ENCODE data around the gene PRELID1.

DNA sequence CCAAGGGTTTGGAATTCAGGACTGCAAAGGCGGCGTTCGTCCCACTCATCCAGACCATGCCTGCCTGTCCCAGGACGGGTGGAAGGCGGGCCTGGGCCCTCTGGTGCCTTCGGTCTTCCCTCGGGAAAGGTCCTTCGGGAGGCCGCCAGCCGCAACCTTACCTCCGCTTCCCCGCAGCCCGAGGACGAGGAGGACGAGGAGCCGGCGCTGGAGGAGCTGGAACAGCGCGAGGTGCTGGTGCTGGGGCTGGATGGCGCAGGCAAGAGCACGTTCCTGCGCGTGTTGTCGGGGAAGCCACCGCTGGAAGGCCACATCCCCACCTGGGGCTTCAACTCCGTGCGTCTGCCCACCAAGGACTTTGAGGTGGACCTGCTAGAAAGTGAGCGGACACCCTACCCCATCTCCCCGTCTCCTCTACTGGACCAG is 929 bp downstream of the ARL10 start:
- PRO-cap, 2 experiments, result no peak in any of the 2 experiments

DNA sequence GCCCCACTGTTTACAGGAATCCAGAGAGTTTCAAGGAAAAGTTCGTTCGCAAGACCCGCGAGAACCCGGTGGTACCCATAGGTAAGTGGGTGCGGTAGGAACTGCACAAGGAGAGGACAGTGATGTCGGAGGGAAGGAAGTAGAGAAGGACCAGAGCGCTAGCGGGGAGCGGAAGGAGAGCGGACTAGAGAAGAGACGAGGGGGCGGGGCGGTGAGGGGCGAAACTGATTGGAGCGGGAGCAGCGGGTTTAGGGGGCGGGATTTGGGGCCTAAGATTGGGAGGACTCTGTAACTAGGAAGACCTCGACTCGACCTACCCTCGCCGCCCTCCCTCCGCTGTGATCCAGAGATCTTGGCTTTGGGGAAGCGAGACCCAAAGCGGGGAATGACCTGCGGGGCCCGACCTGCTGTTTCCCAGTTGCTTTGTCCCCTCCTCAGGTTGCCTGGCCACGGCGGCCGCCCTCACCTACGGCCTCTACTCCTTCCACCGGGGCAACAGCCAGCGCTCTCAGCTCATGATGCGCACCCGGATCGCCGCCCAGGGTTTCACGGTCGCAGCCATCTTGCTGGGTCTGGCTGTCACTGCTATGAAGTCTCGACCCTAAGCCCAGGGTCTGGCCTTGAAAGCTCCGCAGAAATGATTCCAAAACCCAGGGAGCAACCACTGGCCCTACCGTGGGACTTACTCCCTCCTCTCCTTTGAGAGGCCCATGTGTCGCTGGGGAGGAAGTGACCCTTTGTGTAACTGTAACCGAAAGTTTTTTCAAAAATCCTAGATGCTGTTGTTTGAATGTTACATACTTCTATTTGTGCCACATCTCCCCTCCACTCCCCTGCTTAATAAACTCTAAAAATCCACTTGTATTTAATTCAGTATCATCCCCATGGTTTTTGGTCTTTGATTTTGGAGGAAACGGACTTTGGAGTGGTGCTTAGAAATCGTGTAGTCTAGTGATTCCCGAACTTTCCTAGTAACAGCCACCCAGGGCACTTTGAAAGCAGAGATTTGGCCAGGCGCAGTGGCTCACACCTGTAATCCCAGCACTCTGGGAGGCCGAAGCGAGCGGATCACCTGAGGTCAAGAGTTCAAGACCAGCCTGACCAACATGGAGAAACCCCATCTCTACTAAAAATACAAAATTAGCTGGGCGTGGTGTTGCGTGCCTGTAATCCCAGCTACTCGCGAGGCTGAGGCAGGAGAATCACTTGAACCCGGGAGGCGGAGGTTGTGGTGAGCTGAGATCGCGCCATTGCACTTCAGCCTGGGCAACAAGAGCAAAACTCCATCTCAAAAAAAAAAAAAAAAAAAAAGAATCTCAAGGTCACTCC is 806 bp downstream of the HIGD2A start:
- PRO-cap, 2 experiments, result peak in 2 of 2 experiments; most common plus-strand start position 346 of the sequence (in 2); most common minus-strand start position 160 of the sequence (in 2)

GRCh38 chr5:176540723-176541126 is 3.5 kb upstream of the RNF44 start:
- PRO-cap, 2 experiments, result no peak in any of the 2 experiments

GRCh38 chr5:176547518-176548378 is 1.4 kb upstream of the CDHR2 start:
- PRO-cap, 2 experiments, result peak in 2 of 2 experiments; most common plus-strand start chr5:176548033 (in 1); most common minus-strand start chr5:176547788 (in 2)

DNA sequence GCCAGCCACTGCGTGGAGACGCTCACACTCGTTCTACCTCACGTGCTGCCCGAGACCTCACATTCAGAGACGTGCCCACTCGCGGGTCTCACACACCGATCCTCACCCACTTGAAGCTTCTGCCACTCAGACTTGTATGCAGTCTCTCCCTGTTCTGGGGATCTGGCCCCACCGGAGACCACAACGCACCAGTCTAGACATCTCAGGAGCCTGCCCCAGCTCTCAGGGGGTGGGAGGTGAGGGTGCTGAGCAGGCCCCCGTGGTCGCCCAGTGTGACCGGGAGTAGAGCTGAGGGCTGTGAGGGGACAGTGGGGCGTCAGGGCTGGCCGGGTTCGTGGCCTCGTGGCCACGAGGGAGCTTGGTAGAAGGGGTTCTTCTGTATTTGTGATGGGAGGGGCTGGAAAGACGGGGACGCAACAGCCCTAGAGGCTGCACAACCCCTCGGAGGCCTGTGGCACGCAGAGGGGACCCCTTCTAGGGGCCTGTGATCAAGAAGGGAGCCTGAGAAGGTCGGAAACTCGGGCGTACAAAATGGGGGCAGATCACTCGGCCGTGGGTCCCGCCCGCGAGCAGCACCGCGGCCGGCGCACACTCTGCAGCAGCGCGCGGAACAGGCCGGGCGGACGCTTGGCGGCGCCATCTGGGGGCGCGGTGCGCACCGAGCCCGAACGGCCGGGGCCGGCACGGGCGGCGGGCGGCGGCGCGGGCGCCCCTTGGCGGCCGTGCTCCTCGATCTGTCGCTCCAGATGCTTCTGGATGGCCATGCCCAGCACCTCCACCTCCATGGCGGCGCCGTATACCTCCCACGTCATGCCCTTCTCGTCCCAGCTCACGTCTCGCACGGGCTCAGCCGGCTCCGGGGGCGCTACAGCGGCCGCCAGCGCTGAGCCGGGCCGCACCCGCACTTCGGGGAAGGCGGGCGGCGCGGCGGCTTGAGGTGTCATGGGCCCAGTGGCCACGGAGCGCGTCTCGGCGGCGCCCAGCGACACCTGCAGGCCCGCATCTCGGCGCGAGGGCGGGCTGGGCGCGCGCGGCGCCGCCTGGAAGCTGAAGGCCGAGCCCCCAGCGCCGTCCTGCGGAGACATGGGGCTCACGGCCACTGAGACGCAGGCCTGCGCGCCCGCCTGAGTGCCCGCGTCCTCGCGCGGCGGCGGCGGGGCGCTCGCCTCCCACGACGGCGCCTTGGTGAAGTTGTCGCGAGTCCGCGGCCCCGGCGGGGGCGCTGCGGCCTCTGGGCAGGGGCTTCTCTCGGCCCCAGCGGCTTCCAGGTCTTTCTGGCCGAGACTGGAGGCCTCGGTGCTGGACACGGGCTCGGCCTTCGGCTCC is 13.2 kb downstream of the GPRIN1 start:
- PRO-cap, 2 experiments, result no peak in any of the 2 experiments

GRCh38 chr5:176653413-176654030 is 6.2 kb downstream of the TSPAN17 start:
- PRO-cap, 2 experiments, result no peak in any of the 2 experiments

DNA sequence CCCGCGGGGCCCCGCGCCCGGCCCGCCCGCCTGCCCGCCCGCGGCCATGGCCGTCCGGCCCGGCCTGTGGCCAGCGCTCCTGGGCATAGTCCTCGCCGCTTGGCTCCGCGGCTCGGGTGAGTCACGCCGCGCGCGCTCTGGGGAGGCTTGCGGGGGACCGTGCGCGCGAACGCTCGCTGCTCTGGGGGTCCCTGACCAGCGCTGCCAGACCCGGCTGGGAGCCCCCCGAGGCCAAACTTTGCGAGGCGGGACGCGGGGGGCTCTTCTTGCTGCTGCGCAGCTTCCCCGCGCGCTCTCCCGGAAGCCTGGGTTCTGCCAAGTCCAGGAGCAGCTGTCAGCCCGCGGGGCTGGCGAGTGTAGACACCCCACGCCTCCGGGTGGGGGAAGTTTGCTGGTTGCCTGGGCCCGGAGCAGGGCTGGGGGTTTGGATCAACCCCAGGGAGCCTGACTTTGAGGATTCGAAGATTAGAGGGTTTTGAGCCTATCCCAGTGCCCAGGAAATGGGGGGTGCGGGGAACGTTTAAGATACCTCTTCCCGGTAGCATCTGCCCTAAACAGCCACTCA is 428 bp downstream of the UNC5A start:
- PRO-cap, 2 experiments, result no peak in any of the 2 experiments

DNA sequence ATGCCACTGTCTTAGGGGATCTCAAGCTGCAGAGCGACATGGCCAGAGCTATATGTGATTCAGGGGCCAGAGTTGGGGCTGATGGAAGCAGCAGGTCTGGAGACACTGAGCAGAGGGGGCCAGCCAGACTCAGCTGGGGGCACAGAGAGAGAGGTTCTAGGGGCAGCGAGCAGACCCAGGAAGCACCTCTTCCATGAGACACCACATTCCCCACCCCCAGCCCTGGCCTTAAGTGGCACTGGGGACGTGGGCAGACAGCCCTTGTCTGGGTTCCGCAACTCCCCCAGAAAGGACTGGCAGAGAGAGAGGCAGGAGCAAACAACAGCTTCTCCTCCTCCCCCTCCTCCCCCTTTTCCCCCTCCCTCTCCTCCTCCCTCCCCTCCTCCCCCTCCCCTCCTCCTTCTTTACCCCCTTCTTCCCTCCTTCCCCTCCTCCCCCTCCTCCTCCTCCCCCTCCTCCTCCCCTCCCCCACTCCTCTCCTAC is 35.7 kb downstream of the HK3 start:
- PRO-cap, 2 experiments, result no peak in any of the 2 experiments

DNA sequence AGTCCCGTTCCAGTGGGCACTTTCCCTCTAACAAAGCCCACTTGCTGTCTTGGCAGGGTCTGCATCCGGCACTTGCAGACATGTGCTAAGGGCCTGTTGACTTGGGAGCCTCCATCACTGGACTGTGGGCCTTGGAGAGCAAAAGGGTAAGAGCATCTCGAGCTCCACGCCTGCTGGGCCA is 2.3 kb upstream of the NSD1 start:
- PRO-cap, 2 experiments, result no peak in any of the 2 experiments

- PRO-cap, 2 experiments, result peak in 2 of 2 experiments; most common plus-strand start chr5:177303816 (in 2); most common minus-strand start chr5:177303657 (in 2)
Measured at GRCh38 chr5:177303493-177304154, at the start of gene PRELID1. PRELID1 (plus strand) TSS chr5:177303799.

DNA sequence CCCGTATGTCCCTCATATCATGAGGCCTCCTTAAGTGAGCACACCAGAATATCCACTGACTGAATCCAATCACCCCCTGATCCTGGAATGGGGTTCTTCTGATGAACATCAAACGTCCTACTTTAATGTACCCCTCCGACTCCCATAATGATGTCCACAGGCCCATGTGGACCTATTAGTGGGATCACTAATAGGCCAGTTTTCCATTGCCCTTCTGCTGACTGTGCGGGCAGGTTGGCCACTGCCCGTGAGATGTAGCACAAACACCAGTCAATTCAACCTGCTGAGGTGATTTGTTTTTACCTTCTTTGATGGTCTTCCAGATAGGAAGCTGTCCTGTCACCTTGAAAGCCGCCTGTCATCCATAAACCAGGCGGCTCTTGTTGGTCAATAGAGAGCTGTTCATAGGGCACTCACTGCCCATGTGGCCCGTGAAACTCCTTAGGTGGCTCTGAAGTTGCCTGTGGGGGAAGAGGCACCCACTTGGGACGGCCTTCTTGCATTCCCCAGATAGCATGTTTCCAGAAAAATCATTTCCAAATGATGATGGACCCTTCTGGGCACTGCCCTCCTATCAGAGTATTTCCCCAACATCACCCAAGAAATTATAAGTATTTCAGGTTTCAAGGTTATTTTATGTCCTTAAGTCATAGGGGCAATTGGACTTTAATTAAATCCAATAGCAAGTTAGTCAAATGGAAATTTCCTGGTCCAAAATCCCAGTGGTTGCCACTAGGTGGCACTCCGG is 5.8 kb upstream of the MXD3 start:
- PRO-cap, 2 experiments, result no peak in any of the 2 experiments

DNA sequence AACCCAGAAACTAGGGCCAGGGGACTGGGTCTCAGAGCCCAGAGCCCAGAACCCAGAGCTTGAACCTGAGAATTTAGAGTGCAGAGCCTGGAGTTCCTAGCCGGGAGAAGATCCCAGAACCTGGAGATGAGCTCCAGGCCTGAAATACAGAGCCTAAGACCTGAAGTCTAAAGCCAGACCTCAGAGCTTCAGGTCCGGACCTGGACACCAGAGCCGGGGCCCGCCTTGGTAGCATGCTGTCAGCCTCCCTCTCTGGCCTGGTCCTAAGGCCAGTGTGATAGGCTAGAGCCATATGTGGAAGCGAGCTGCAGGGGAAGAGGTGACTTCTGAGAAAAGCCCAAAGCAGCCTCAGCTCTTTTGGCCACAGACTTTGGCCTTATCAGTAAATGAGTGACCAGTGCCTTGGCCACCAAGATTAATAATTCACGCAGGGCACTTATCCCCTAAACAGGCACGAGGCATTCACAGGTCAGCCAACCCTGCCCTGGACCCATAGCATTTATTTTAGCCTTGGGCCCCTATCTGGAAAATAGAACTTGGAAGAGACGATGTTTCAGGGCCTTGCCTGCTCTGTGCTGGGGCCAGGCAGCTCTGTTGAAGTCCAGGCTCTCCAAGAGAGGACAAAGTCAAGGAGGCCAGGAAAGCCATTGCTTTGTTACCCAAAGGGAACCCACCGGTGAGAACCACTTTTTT is 5.4 kb upstream of the SLC34A1 start:
- PRO-cap, 2 experiments, result no peak in any of the 2 experiments

DNA sequence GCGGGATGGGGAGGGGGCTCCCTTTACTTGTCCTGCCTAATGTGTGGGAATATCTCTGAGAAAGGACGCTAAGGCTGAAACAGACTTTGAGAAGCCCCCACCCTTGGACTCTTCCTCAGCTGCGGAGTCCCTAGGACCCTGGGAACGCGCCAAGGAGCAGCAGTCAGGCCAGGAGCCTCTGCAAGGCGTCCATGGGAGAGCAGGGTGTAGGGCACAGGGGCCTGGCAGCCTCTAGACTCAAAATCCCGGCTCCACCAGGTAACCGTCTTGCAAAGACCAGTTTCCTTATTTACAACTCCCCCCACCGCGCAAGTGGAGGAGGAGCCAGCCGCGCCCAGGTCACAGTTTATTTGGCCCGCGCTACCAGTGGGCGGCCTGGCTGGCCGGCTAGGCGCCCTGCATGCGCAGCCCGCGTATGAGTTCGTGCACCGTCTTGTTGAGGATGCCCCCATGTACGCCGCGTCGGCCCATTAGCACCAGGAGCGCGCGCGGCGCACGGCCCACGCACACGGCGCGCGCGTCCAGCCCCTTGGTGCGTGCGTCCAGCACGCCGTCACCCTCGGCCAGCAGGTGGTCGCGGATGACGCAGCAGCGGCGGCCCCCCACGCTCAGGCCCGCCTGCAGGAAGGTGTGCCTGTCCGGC is 564 bp downstream of the PFN3 start:
- PRO-cap, 2 experiments, result no peak in any of the 2 experiments

- PRO-cap, 2 experiments, result no peak in any of the 2 experiments
Measured at GRCh38 chr5:177408780-177409029, 659 bp downstream of the F12 start.

DNA sequence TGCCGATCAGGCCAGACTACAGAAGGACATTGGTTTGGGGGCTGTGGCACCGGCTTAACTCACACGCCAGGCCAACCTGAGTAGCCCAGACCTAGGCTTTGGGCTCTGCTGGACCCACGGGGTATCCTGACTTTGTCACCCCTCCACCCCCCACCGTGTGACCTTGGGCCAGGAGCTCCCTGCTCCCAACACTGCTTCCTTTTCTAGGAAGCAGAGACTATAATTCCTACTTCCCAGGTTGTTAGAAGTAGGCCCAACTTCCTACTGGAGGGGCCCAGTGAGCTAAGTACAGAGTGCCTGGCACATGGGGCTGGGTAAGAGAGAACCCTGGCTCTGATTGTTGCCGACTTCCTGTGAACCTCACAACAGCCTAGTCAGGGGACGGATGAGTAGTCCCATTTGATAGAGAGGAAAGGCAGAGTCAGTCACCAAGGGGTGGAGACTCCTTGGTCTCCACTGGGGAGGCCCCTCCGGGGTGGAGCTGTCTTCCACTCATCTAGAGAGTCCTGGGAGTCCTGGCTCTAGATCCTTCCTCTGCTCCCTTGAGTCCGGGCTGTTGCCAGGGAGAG is 7.8 kb downstream of the GRK6 start:
- PRO-cap, 2 experiments, result peak in 1 of 2 experiments; most common plus-strand start position 156 of the sequence (in 1)

GRCh38 chr5:177447488-177448371 is 1.1 kb downstream of the PRR7 start:
- PRO-cap, 2 experiments, result no peak in any of the 2 experiments

DNA sequence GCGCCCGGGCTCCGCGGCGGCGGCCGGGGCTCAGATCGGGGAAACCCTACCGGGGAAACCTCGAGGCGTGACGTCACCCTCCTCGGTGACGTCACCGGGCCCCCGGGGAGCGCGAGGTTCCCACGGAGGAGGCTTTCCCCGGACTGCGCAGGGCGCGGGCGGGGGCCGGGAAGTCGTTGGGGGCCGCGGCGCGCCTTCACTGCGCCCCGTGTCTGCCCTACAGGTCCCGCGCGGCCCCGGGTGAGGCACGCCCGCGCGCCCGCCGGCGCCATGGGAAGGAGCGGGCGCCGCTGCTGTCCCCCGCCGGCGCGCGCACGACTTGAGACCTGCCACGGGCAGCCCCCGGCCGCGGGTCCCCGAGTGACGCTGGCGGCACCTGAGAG is 8.0 kb downstream of the PRR7 start:
- PRO-cap, 2 experiments, result peak in 2 of 2 experiments; most common plus-strand start position 134 of the sequence (in 2); most common minus-strand start position 145 of the sequence (in 2)

DNA sequence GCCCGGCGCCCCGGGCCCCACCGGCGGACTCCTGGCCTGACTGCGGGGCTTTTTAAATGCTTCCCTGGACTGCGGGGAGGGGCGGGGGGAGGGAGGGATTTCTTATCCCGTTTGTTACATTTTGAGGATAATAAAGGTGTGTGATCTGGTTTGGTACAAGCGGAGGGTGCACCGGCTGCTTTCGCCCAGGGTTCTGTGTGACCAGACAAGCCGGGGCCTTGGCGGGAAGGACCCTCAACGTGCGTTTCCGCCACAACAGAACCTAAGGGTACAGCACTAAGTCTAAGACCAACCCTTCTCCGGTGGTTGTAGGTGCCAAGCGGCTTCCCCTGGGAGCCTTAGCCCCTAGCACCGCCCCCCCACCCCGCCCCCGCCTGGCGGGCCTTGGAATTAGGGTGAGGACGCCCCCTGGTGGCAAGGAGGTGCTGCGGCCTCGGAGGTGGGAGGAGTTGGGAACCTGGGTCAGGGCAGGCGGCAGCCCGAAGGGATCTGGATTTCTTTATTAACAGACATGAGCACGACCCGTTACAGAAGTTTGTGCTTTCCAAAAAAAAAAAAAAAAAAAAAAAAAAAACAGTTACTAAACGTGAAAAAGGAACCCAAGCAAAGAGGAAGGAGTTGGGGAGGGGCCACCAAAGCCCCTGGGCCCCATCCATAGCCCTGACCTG is 9.6 kb downstream of the PRR7 start:
- PRO-cap, 2 experiments, result peak in 2 of 2 experiments; most common plus-strand start position 598 of the sequence (in 1); most common minus-strand start position 301 of the sequence (in 2)

- PRO-cap, 2 experiments, result peak in 2 of 2 experiments; most common plus-strand start chr5:177462530 (in 1); most common minus-strand start chr5:177462371 (in 1)
Measured at GRCh38 chr5:177461961-177462741, 11.3 kb downstream of the DBN1 start.

GRCh38 chr5:177476275-177477269 is 3.1 kb upstream of the DBN1 start:
- PRO-cap, 2 experiments, result no peak in any of the 2 experiments

Data from monocyte (primary cell).